SK-N-SH (cell line): ENCODE results near the gene REG1A.

DNA sequence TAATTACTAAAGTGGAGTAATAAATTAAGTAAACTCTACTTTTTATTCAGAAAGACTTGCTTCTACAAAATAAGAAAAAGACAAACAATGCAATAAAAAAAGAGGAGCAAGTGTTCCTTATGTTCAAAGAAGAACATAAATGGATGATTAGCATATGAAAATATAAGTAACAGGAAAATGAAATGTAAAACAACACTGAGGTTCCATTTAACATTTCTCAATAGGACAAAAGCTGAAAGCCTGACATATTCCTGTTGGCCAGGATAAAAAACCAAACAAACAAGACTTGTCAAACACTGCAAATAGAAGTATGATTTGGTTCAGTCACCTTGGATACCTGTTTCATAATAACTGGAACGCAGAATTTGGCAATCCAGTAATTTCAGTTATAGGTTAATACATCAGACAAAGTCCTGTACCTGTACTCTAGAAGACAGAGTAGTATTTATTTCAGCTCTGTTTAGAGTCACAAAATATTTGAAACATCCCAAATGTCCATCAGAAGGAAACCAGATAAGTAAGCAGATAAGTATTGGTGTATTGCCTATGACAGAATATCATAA lies 16.5 kb upstream of the EVA1A start:
- RRBS: no CpG with 5 or more reads among the region's 1 CpG
CAGE:
- cytosol, long polyA plus RNA: no peak
- long polyA plus RNA: no peak
- nucleus, long polyA plus RNA: no peak

- RRBS: no CpG with 5 or more reads among the region's 1 CpG
CAGE:
- cytosol, long polyA plus RNA: no peak
- long polyA plus RNA: no peak
- nucleus, long polyA plus RNA: no peak
Observed at GRCh38 chr2:75679251-75679684, 31.4 kb downstream of the GCFC2 start.

- RRBS: no CpG with 5 or more reads among the region's 2 CpGs
CAGE:
- cytosol, long polyA plus RNA: no peak
- long polyA plus RNA: no peak
- nucleus, long polyA plus RNA: no peak
Observed at GRCh38 chr2:75680365-75681103, 30.2 kb downstream of the GCFC2 start.

DNA sequence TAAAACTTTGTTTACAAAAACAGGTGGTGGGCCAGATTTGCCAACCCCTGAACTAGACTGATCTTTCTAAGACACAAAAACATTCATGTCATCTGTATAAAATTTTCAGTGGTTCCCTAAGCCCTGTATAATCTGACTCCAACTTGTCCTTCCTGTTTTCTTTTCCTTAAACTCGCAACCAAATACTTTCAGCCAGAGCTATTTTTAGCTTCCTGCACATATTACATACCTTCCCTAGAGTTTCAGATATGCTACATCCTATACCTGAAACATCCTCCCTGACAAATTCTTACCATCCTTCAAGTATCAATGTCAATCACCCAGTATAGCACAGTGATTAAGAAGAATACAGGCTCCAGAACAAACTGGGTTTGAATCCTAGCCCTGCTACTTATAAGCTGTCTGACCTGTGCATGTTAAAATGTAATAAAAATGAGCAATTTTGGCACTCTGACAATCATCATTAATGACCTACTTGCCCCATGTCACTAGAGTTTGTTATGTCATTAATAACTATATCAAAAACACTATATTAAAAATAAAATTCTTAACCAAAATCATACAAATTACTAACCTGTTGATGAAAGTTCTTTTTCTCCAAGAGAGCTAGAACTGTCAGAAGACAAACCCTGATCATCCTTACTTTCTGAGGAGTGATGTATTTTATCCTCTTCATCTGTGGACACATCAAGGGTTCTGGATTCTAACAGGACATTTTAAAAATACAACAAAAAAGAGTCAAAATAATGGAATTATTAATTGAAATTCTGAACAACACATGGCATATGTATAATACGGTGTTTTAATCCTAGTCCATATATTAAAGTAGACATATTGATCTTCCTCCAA lies 4.5 kb downstream of the GCFC2 start:
- RRBS: no CpG with 5 or more reads among the region's 2 CpGs
CAGE:
- cytosol, long polyA plus RNA: no peak
- long polyA plus RNA: no peak
- nucleus, long polyA plus RNA: no peak

DNA sequence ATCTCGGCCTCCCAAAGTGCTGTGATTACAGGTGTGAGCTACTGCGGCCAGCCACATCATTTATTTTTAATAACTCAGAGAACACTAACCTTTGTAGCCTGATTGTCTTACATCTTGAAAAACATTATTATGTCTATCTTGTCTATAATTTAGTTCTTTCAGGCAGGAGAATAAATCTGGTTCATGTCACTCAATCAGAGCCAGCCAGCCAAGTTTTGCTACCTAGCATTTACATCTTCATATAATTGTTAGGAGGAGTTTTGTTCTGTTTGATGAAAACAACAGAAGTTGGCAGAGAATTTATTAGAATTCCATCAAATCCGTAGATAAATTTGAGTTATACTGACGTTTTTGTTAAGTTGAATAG lies 360.3 kb upstream of the REG3G start:
- RRBS: no CpG with 5 or more reads among the region's 4 CpGs
CAGE:
- cytosol, long polyA plus RNA: no peak
- long polyA plus RNA: no peak
- nucleus, long polyA plus RNA: no peak

- RRBS: no CpG with 5 or more reads among the region's 4 CpGs
CAGE:
- cytosol, long polyA plus RNA: no peak
- long polyA plus RNA: no peak
- nucleus, long polyA plus RNA: no peak
Observed at GRCh38 chr2:79120388-79120787, at the start of gene REG1A. TSS of gene REG1A (plus strand) at chr2:79120488.

DNA sequence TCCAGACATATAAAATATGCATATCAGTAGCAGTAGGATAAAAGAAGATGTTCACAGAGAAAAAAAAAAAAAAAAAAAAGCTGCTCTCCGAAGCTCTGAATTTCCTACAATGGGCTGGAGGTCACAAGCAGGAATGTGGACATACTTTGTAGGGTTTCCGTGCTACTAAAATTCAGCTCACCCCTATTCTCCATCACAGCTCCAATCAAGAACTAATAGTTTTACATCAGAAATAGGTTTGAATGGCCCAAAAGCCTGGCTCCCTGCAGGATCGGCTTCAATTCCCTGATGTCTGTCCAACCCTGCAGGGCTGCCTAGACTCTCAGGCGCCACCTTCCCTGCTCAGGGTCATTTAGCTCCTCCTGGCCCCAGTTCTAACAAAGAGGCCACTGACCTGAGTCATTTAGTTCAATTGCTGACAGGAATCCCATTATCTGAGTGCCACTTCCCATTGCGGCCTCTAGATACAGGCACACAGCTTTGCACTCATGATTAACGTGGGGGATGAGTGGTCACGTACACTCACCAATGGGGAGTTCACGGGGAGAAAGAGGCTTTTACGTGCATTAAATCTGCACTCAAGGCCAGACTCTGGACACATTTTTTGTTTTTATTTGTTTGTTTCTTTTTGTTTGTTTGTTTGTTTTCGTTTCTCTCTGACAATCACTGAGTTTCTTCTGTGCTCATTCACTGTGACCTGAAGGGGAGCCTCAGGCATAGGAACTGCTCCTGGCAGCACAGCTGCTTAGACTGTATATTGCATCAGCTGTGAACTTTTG lies 119.1 kb upstream of the CTNNA2 start:
- RRBS: no CpG with 5 or more reads among the region's 10 CpGs
CAGE:
- cytosol, long polyA plus RNA: no peak
- long polyA plus RNA: no peak
- nucleus, long polyA plus RNA: no peak

- RRBS: no CpG with 5 or more reads among the region's 2 CpGs
CAGE:
- cytosol, long polyA plus RNA: no peak
- long polyA plus RNA: no peak
- nucleus, long polyA plus RNA: no peak
Observed at GRCh38 chr2:83370338-83370854, 1088.7 kb downstream of the SUCLG1 start.

DNA sequence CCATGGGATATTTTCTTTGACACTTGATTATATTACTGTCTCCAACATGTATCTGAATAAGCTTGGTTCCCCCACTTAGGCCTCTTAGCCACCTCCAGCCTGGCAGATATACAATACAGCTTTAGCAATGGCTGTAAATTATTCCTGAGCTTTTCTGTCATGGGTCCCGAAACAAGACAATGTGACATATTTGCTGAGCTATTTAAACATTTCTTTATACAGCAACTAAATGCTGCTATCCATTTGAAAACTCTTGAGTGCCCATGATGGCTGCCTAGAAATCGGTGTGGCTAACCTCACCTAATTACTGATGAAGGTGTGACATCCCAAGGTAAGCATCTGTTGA lies 406.1 kb downstream of the SUCLG1 start:
- RRBS: no CpG with 5 or more reads among the region's 2 CpGs
CAGE:
- cytosol, long polyA plus RNA: no peak
- long polyA plus RNA: no peak
- nucleus, long polyA plus RNA: no peak

- RRBS: no CpG with 5 or more reads among the region's 8 CpGs
CAGE:
- cytosol, long polyA plus RNA: no peak
- long polyA plus RNA: no peak
- nucleus, long polyA plus RNA: no peak
Observed at GRCh38 chr2:84841433-84842190, 39.3 kb downstream of the TRABD2A start.

- RRBS: 8% methylated on average over 10 of the region's 35 CpGs
CAGE:
- cytosol, long polyA plus RNA: no peak
- long polyA plus RNA: no peak
- nucleus, long polyA plus RNA: no peak
Observed at GRCh38 chr2:84925541-84926409, 20.3 kb downstream of the TMSB10 start.

- RRBS: no CpG with 5 or more reads among the region's 9 CpGs
CAGE:
- cytosol, long polyA plus RNA: no peak
- long polyA plus RNA: no peak
- nucleus, long polyA plus RNA: no peak
Observed at GRCh38 chr2:85140352-85140982, 7.3 kb downstream of the TCF7L1 start.

GRCh38 chr2:85155129-85155440 lies 21.9 kb downstream of the TCF7L1 start:
- RRBS: no CpG with 5 or more reads among the region's 7 CpGs
CAGE:
- cytosol, long polyA plus RNA: no peak
- long polyA plus RNA: no peak
- nucleus, long polyA plus RNA: no peak

GRCh38 chr2:85162714-85163313 lies 29.6 kb downstream of the TCF7L1 start:
- RRBS: no CpG with 5 or more reads among the region's 10 CpGs
CAGE:
- cytosol, long polyA plus RNA: no peak
- long polyA plus RNA: no peak
- nucleus, long polyA plus RNA: no peak

GRCh38 chr2:85257541-85258159 lies 70.1 kb downstream of the TGOLN2 start:
- RRBS: 84% methylated on average over 2 of the region's 8 CpGs
CAGE:
- cytosol, long polyA plus RNA: no peak
- long polyA plus RNA: no peak
- nucleus, long polyA plus RNA: no peak

DNA sequence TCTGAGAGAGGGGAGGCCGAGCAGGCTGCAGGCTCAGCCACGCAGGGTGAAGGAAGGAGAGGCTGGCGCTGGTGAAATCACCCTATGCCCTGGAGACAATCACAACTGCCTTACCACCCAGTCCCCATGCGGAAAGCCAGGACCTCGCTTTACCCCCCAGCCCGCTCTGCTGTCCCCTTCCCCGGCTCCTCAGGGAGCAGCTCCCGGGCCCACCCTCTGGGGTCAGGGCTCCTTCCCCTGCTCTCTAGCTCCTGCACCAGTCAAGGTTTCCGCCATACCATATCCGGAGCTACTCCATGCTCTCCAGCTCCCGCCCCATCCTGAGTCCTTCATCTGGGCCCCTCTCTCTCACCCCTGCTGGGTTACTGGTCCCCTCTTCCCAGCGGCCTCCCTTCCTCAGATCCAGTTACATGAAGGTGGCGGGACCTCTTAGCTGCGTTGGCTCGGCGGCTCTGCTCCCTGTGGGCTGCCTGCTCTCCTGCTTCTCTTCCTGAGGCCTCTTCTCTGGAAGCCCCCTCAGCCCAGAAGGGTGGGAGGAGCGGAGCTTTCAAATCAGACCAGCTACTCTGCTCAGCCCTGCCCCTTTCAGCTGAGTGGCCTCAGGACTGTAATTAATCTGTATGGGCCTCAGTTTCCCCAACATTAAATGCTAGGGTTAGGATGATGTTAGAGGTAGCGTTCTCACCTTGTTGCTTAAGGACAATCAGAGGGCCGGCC lies 9.0 kb downstream of the RETSAT start:
- RRBS: 97% methylated on average over 3 of the region's 19 CpGs
CAGE:
- cytosol, long polyA plus RNA: no peak
- long polyA plus RNA: no peak
- nucleus, long polyA plus RNA: no peak

DNA sequence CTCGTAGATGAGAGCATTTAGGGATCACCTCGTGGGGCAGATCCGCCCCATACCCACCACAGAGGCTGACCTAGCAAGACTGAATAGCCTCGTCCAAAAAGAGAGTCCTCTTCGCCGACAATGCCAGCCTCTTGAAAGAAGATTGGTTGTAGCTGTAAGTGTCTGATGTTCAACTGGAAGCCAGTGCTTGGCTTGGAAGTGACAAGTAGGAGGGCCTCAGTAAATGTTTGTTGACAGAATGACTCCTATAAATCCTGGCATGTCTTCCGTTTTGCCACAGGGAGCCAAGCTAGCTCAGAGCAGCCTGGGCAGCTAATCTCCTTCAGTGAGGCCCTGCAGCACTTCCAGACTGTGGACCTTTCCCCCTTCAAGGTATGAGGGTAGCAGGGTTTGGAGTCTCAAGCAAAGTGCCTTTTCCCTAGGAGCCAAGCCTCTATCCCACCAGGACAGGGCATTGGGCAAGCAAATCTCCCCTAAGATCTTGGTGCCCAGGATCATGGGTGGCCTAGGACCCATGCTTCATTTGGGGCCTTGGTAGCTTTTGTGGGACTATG lies 15.0 kb downstream of the ELMOD3 start:
- RRBS: no CpG with 5 or more reads among the region's 7 CpGs
CAGE:
- cytosol, long polyA plus RNA: no peak
- long polyA plus RNA: no peak
- nucleus, long polyA plus RNA: no peak

GRCh38 chr2:85468243-85469078 lies 49.9 kb downstream of the SH2D6 start:
- RRBS: no CpG with 5 or more reads among the region's 9 CpGs
CAGE:
- cytosol, long polyA plus RNA: no peak
- long polyA plus RNA: no peak
- nucleus, long polyA plus RNA: no peak

GRCh38 chr2:85516521-85516900 lies 22.5 kb upstream of the MAT2A start:
- RRBS: no CpG with 5 or more reads among the region's 5 CpGs
CAGE:
- cytosol, long polyA plus RNA: no peak
- long polyA plus RNA: no peak
- nucleus, long polyA plus RNA: no peak

GRCh38 chr2:85538235-85538983 lies 559 bp upstream of the MAT2A start:
- RRBS: 2% methylated on average over 20 of the region's 52 CpGs
CAGE:
- cytosol, long polyA plus RNA: no peak
- long polyA plus RNA: no peak
- nucleus, long polyA plus RNA: no peak